Zone of skin (tissue), 1 donor: ENCODE measurements around a stretch of chr5.

- RRBS: no CpG with 5 or more reads among the region's 7 CpGs
Measured at GRCh38 chr5:14900731-14901171, 29.2 kb upstream of the ANKH start.

DNA sequence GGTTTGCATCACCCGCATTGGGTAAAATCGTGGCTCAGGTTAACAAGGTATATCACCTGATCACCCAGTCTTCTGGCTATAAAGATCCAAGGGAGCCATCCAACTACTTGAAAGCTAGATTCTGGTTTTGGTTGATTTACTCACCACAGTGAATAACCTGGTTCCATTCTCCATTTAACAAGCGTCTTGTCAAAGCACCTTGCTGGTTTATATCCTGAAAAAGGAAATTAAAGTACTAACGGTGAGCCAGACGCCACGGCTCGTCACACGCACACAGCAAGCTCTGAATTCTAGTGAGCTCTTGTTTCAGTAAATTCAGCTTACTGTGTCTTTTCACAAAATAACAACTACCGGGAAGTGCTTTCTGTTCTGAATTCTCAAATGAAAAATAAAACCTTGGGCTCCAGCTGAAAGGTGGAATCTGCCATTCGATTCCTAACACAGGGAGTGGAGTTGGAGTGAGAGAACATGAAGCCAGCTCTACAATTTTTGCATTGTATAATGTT, 74.5 kb upstream of the FBXL7 start:
- RRBS: no CpG with 5 or more reads among the region's 10 CpGs

GRCh38 chr5:15531920-15532241, 31.9 kb downstream of the FBXL7 start:
- RRBS: no CpG with 5 or more reads among the region's 1 CpG

DNA sequence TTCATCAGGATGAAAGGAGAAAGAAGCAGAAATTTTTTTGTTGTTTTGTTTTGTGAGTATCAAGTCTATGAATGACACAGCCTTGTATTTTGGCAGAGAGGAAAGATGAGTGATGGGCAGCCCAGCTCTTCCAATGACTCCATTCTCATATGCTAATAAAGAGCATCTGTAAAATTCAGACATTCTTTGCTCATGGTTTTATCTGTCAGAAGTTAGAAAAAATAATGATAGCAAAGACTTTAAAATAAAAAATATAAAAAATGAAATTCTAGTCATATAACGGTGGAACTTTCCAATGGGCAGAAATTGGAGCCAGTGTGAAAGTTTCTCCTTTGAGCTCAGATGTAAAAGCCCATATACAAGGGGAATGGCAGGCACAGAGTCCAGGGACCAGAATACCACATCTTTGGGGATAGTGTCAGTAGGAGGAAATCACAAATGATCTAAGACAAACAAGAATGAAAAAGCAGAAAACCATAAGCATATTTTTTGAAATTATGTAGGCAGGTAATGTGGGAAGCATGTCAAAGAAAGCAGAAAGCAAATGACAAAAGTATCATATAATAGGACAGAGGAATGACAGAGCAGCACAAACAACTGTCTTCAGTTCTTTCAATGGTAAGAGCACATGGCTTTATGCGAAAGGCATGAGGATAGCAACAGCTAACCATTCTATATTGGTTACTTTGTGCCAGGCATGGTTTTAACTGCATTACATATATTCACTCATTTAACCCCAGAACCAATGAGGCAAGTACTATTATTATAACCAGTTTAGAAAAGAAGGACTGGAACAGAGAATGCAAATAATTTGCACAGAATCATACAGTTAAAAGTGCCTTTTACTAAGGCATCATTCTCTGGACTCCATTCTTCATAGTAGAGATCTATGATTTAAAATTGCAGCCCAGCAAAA, 137.2 kb downstream of the FBXL7 start:
- RRBS: no CpG with 5 or more reads among the region's 2 CpGs

GRCh38 chr5:16504456-16505011, 38.9 kb upstream of the ZNF622 start:
- RRBS: no CpG with 5 or more reads among the region's 11 CpGs

DNA sequence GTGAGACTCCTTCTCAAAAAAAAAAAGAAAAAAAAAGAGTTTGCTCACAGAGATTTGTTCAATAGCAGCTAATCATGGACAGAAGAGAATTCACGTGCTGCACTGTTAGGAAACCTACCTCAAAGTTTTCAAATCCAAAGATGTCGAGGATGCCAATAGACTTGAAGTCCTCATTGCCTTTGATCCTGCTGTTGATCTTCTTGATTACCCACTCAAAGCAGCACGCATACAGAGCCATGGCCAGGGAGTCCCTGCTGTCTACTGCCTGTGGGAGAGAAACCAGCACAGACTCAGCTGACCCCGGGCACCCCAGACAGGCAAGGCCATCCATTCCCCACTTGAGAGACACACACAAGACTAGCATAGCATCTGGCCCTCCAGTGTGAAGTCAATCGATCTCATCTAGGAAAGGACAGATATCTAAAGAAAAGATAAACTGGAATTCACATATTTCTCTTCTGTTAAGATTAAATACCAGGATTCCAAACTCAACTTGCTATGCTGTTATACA, 147.4 kb upstream of the RETREG1 start:
- RRBS: no CpG with 5 or more reads among the region's 5 CpGs

DNA sequence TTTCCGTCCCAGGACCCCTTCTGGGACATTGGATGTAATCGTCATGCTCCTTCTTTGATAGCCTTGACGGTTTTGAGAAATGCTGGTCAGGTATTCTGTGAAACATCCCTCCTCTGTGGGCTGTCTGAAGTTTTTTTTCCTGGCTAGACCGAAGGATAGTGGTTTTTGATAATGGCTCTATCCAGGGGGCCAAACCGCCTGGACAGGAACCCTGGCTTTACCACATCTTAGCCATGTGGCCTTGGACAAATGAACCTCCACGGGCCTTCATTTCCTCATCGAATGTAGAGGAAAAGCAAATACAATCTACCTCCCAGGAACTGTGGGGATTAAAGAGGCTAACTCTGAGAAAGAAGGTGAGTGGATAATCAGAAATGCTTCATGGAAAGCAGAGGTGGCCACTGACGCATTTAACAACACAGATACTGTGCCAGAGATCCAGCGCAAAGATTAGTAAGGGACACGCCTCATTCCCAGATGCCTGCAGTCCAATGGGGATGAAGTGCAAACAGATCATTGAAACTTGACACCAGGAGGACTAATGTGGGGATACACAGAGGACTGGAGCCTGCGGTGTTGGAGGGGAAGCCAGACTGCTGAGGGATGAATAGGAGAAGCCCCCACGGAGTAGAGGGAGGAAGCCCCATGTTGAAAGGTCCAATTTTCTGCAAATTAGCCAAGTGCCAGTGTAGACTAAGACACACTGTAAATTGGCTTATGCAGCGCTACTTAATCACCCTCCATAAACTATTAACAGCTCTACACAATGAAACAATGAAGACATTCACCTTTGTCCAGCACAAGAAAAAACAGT, 41.7 kb downstream of the MYO10 start:
- RRBS: no CpG with 5 or more reads among the region's 13 CpGs

DNA sequence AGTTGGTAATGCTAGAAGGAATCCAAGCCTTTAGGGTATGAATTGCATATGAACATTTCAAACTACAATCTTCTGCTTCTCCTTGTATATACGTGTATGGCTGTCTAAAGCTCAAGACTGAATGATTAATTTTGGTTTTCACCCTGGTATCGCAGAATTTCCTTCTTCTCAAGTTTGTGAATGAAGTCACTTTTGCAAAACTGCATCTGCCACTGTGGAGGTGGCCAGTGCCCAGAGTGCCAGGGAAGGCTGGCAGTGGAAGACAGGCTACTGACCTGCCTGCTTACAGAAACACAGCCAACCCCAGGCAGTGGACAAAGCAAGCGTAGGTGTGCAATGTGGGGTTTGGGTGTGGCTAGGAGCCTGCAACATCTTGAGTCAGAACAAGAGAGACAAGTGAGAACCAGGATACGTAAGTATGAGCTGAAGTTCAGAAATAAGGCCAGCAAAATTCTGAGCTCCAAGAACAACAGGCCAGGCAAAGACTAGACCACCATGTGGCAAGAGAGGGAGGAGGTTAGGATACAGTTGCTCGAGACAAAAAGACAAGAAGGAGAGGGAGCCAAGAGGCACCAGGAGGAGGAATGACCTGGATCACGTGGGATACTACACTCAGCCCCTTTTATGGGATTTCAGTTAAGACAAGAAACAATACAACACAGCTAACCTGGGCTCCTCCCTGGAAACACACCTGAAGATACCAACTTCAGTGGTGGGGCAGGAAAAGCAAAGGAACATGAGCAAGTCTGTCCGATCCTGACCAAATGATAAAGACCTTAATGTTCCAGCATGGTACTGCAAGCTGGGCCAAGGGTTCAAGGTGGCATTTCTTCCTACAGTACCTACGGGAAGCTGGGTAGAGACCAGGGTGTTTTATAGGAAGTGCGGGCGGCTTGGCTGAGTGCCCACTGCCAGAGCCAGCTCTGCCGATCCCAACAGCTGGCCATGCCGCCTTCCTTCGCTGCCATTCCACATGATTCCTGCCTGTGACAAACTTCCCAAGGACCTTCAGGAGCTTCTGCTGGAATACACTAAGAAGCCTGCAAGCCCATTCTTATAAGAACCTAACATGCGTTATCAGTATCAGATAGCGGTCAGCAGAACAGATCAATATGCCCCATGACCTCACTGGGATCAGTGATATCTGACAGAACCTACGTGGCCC, 22.4 kb downstream of the MYO10 start:
- RRBS: no CpG with 5 or more reads among the region's 16 CpGs

GRCh38 chr5:17400958-17401469, 90.9 kb downstream of the H3Y2 start:
- RRBS: no CpG with 5 or more reads among the region's 8 CpGs

GRCh38 chr5:17415265-17415882, 76.5 kb downstream of the H3Y2 start:
- RRBS: no CpG with 5 or more reads among the region's 14 CpGs

- RRBS: no CpG with 5 or more reads among the region's 7 CpGs
Measured at GRCh38 chr5:17436261-17436656, 55.6 kb downstream of the H3Y2 start.

- RRBS: no CpG with 5 or more reads among the region's 4 CpGs
Measured at GRCh38 chr5:19403272-19403594, 584.8 kb downstream of the CDH18 start.

GRCh38 chr5:28062779-28063160, 1024.4 kb upstream of the CDH9 start:
- RRBS: no CpG with 5 or more reads among the region's 2 CpGs

- RRBS: no CpG with 5 or more reads among the region's 19 CpGs
Measured at GRCh38 chr5:31525956-31526616, 5.8 kb downstream of the DROSHA start.

DNA sequence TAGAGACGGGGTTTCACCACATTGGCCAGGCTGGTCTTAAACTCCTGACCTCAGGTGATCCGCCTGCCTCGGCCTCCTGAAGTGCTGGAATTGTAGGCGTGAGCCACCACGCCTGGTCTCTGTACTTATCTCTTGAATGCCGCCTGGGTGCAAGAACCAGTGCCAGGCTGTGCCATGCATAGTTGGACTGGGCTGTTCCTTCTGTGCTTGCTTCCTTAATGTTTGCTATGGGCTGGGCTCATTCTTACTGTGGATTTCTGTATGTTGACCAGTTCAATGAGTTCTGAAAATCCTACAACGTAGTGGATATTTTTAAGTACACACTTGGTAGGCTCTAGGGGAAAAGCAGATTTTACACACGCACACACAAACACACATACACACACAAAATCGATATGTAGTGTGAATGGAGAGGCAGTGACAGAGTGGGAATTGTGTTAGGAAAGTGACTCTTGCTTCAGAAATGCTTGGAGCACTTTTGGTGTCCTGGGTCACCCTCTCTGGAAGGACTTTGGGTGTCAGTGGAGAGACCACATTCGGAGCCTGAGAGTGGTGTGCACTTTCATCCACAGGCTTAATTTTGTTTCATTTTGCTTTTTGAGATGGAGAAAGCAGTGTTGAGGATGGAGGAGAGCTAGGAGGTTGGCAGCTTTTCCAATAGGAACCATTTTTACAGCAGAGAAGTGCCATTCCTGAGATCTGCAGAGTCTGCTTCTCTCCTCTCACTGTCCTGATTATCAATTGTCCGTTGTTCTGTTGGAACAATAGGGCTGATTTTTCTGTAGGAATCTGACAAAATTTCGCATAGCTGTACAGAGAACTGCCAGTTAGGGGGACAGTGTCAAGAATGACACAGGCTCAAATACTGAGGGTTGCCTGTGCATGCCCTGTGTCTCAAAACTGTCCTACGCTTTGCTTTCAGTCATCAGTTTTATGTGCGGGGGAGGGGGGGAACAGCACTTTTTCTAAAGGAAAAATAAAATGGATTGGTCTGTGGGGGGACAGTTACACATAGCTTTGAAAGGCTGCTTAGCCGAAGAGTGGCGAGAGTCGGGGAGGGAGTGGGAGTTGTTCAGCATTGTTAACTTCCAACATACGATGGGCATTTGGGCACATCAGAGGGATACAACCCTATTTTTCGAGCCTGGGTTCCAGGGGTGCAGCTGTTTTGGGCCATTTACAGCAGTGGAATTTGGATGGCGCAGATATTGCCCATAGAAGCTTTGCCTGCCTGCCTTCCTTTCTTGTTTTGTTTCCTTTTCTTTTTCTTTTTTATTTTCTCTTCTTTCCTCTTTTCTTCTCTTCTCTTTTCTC, 248.4 kb downstream of the PDZD2 start:
- RRBS: no CpG with 5 or more reads among the region's 20 CpGs

DNA sequence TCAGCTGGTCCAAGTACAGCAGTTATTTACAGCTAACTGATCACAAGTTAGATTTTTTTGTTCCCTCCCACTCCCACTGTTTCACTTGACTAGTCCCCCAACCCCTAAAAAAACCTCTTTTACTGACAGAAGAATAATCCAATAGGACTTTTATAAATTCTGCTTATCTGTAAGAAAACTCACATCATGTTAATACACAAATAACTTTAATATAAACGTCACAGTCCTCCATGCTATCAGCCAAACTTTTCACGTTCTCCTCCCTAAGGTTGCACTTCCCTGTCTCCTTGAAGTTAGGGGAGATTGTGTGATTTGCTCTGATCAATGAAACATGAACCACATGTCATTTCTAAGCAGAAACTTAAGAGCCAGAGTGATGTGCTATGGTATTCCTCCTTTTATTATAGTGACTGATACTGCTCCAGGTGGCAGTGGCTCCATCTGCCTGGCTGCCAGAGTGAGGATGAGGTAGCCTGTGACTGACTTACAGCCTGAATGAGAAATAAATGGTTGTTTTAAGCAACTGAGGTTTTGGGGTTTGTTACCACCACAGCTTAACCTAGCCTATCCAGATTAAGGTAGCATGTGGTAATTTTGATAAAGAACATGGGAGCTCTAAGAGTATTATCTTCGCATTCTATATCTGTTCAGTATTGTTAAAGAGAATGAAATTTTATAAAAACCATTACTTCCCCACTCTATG, 39.2 kb downstream of the GOLPH3 start:
- RRBS: no CpG with 5 or more reads among the region's 3 CpGs

DNA sequence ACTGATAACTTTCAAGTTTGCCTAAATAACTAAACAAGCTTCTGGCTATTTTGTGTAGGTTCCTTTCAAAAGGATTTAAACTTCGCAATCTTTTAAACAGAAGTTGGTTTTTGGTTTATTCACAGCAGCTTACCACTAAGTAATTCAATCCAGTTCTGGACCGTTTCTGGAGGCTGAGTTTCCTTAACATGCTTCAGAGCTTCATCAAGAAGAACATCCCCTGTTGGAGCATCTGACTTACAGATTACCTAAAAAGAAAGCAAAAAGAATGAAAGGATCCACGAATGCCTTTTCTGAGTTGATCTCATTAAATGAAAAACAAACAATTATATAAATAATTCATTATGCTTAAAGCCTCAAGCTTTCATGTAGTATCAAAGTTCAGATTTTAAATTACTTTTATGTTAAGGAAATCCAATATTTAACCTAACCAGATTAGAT, 38.7 kb downstream of the GOLPH3 start:
- RRBS: no CpG with 5 or more reads among the region's 3 CpGs

DNA sequence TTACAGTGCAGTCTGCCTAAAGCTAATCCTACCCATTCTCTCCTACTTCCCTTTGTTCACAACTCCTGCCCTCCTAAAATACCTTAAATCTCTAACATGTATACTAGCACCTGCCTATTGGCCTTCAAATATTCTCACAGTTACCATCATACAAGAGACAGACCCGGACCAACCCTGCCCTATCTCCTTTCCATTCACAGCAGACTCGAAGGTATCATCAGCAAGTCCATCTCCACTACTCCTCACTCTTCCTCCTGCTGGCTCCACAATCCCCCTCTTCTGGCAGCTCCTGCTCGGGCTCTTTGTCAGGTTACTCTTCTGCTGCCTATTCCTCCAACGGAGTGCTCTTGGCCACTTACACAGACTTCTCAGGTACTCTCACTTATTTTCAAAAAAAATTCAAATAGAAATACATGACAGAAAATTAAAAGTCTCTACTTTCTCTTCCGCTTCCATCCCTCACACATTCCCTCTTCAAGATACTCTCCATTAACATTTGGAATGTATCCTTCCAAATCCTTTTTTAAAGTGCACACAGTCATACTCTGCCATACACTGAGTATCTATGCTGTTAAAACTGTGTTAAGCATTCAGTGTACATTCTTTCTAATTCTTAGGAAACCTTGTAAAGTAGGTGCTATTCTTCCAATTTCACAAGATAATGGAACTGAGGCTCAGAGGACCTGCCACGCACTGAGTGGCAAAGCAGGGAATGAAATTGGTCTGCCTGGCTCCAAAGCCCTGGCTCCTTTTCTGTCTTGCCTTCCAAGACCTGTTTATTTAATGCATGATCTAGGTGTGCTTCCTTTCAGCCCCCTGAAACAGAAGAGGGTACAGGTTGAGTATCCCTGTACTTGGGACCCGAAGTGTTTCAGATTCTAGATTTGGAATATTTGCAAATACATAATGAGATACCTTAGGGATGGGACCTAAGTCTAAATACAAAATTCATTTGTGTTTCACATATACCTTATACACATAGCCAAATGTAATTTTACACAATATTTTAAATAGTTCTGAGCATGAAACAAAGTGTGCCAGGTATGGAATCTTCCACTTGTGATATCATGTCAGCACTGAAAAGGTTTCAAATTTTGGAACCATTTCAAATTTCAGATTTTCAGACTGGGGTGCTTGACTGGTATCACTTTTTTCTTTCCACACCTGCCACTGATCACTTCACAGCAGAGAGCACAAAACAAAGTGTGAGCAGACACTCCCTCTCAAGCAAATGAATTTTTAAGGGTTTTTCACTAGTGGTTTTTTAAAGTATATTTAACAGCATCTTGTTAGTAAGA, 15.3 kb downstream of the GOLPH3 start:
- RRBS: no CpG with 5 or more reads among the region's 7 CpGs

GRCh38 chr5:32173780-32174024, 417 bp downstream of the GOLPH3 start:
- RRBS: 1% methylated on average over 15 of the region's 38 CpGs

- RRBS: no CpG with 5 or more reads among the region's 16 CpGs
Measured at GRCh38 chr5:32174894-32175482, 869 bp upstream of the GOLPH3 start.